ENCODE data around the gene DTX1.

DNA sequence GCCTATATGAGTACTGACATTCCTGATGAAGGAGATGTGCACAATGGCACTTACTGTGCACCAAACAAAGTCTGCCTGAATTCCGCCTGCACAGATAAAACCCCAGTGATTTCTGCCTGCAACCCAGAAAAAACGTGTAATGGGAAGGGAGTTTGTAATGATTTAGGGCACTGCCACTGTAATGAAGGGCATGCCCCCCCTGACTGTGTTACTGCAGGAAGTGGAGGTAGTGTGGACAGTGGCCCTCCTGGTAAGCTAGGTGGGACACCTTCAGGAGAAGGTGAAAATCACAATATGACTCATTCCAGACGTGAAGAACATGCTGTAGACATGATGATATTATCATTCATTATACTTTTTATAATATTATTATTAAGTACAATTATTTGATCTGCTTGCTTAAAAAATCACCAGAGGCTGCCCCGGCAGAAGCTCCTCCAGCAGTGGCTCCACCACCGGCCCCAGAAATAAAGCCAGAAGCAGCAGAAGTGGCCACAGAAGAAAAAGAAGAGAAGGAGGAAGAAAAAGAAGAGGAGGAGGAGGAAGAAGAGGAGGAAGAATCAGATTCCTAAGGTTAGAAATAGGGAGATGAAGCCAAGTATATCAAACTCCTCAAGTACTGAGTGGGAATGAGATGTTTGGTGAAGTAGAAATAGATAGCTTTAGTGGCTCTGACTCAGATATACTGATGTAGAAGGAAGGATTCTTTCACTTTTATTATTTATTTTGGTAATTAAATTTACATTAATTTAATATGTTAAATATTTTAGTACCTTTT is 59.3 kb downstream of the MAPKAPK5 start:
- PRO-cap = no peak

GRCh38 chr12:112112348-112113252 is 4.0 kb upstream of the NAA25 start:
- PRO-cap = no peak

DNA sequence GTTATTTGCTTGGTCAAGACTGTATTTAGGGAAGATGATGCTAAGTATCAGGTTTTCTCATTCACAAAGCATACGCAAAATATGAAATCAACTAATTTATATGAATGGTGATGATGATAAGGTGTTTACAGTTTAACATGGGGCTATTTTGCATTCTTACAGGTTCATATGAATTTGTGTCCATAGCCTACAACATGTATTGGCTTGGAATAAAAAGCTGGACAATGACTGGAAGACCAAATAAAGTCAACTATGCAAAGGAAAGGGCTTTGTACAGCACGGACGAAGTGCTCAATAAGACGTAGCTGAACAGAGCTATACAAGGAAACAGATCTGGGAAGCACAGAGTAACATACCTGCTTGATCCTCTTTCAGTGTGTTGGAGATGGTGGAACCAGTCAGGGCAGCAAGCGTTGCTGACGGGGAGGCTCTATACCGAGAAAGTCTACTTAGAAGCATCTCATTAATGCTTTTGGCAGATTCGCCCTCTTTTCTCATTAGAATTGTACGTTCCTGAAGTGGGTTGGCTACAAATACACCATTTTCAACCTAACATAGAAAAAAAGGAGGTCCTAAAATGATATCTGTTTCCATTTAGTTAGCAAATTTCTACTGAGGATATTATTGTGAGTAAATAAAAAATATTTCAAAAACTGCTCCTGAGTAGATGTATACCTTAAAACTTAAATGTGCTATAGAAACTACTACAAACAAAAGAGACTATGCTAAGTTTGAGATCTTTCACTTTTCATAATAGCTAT is 99.3 kb downstream of the HECTD4 start:
- PRO-cap = no peak

- PRO-cap = no peak
Observed at GRCh38 chr12:112599887-112600278, 181.1 kb downstream of the PTPN11 start.

GRCh38 chr12:112916137-112916700 is 9.5 kb downstream of the OAS1 start:
- PRO-cap = no peak

DNA sequence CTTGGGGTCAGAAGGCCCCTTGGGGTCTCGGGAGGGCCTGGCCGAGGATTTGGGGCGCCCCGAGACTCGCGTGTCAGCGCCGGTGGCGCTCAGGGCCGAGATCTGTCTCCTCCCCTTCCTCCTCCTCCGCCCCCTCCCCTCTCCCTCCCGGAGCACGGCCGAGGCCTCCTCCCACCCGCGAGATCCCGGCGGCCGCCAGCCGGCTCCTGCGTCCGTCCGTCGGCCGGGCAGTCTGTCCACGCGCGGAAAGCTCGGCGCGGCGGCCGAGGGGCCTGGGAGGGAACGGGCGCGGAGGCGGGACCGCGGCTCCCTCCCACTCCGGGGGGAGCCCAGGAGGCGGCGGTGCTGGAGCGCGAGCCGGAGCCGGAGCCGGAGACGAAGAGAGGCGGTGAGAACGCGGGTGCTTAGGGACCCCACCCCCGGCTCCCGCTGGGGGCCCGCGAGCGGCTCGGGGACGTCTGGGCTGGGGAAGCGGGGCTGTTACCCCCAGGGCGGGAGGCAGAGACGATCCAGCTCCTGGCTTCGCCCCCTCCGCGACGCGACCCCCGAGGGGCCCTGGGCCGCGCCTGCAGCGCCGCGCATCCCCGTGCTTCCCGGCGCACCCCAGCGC is at the start of gene DTX1:
Gene DTX1 (plus strand): TSS at position 174 of the 610 bp plus-strand sequence.
- PRO-cap = bidirectional peak, plus-strand start at position 180 of the sequence, minus-strand start at position 104 of the sequence

- PRO-cap = no peak
Observed at GRCh38 chr12:113162747-113163446, 13.4 kb downstream of the CFAP73 start.

DNA sequence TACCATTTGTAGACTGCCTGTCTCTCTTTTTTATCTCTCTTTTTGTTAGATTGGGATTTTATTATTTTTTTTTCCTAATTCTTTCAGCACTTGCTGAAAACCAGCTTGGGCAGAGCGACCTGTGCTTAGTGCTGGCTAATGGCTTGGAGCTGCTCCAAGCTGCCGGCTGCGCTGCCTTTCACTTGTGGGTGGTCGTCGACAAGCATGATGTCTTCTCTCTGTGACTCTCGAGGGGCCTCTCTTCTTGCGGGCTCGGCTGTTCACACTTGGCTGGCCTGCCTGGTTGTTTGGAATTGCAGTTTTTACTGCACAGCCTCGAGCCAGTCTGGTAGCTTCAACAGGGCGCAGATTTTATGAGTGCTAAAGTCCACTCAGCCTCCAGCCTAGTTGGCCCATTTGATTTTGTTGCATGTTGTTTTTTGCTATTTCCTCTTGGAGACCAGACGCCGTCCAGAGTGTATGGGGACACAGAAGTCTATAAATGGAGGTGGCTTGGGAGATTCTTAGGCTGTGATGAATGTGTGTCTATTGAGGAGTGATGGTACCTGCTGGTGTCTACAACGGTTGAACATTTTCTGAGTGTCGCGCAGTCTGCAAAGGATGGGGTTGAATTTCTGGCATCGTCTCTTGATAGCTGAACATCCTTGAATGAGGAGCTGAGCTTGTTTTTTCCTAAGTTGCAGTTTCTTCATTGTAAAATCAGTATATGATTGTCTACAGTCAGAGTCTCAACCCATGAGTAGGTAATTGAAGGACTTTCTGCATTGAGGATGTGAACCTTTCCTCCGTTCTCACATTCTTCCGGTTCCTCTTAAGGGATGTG is 18.7 kb downstream of the TPCN1 start:
- PRO-cap = bidirectional peak, plus-strand start at position 442 of the sequence, minus-strand start at position 277 of the sequence

DNA sequence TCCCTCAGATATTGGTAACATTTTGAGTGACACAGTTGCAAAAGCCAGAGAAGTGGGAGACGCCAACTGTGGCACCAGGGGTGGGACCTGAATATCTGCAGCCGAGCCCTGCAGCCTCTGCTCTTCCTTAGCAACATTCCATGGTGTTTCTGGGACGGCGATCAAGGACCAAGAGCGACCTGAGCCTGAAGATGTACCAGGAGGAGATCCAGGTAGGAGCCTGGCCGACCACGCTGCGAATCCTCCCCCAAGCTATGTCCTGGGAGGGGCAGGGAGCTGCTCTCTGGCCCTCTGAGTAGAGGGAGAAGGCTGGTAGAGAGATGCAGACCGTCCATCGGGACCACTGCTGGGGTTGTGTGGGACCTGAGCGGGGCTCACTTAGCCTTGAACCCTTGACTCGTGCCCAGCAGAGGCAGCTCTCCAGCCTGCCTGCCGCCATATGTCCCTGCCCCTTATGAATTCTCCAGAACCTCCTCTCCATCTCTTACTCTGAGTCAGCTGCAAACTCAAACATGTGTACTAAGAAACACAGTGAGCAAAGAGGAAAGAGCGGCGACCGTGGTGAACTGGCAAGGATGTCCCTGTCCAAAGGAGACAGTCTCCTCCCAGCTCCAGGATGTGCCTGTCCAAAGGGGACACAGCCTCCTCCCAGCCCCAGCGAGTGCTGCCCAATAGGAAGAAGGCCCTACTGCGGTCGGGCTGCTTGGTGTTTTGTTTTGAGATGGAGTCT is 41.6 kb downstream of the SLC8B1 start:
- PRO-cap = no peak

DNA sequence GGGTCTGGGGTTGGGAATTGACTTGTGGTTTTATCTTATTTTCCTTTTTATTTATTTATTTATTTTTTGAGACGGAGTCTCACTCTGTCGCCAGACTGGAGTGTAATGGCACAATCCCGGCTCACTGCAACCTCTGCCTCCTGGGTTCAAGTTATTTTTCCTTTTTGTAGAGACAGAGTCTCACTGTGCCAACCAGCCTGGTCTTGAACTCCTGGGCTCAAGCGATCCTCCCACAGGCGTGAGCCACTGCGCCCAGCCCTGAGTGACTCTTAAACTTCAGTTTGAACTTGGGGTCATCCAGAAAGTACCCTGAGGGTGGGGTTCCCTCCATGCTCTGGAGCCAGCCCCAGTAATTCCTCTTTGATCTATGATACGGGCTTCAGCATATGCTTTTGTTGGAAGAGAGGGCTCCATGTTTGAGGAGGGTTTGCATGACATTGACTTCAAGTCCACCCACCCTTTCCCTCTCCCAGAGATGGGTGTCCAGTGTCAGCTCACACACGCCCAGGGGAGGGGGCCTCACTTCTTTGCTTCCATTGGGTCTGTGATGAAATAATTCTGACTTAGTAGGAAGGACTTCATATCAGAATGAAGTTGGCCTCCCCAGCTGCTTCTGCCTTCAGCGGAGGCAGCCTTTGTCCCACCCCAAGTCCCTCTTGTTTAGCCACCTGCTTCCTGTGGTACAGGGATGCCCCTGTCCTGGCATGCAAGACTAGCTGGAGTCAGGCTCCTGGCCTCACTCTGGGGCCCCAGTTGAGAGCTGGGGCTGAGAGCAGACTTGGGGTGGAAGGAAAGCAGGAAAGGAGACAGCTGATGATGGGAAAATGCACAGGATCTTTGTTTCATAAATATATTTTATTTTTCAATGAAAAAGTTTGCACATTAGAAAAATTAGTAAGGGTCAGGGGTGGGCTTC is 11.8 kb downstream of the SDS start:
- PRO-cap = no peak

- PRO-cap = no peak
Observed at GRCh38 chr12:113850198-113850476, 116.0 kb downstream of the RBM19 start.

DNA sequence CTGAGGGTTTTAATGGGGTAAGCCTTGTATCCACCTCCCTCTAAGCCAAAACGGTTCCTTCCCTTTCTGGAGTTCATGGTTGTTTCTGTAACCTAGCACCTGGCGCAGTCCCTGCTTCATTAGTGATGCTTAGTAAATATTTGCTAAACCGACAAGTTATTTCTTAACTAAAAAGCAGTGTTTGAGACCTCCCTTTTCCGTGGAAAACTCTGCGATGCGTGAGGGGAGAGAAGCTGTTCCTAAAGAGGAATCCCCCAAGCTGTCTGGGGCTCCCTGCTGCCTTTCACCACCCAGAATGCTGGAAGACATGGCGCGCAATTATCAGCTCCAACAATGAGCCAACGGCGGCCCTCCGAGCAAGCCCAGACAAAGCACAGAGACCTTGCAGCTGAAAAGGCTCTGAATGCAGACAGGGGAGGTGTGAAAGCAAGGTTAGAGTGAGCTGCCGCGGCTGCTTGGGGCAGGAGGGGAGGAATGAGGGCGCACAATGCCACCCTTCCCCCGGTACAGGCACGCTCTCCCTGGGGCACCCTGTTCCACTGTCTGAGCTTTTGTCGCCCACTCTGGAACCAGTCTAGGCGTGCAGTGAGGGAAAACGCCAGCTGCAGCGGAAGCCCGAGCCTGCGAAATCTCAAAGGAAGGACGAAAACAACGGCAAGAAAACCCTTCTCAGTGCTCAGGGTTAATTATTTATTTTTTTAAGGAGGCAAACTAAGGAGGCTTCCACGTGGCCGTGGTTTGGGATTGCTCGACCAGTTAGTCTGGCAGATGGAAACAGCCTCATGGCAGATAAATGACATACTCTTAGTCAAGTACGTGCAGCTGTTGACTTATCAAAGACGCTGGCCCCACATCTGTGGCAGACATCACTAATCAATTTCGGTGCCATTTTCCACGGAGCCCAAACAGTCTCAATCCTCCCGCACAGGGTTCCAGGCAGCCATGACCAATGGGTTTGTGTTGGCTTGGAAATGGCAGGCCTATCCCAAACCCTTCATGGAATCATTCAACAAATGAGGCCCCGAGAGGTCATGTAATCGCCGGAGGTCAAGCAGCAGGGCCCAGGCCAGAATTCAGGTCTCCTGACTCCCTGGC is 66.3 kb downstream of the RBM19 start:
- PRO-cap = no peak

DNA sequence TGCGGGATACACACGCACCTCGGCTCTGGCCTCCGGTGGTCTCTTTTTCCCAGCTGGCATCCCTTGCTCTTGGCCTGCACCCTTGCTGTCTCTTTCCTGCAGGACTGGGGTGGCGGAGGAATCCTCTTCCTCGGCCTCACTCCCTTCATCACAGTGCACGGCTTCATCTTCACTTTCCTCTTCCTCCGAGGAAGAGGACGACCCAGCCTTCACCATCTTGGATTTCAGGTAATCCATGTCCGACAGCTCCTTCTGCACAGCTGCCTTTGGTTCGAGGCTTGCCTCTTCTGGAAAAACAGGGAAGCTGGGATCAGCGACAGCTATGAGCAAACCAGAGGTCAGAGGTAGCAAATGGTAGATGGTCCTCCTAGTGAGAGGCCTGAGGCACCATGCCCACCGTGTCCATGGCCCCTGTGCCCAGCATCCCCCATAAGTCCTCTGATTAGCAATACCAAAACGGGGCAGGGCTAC is 8.3 kb downstream of the RBM19 start:
- PRO-cap = no peak

DNA sequence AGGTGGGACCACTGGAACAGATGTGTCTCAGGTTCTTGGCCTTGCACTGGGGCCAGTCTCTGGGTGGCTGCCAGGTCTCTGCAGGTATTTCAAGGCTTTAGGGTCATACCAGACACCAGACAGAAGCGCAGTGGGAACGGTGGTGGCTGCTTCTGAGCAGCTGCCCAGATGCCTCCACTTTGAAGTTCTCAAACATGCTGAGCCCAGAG is 75.0 kb upstream of the RBM19 start:
- PRO-cap = no peak

- PRO-cap = no peak
Observed at GRCh38 chr12:114369136-114369483, 36.8 kb downstream of the TBX5 start.

GRCh38 chr12:114402897-114403581 is 2.9 kb downstream of the TBX5 start:
- PRO-cap = no peak

DNA sequence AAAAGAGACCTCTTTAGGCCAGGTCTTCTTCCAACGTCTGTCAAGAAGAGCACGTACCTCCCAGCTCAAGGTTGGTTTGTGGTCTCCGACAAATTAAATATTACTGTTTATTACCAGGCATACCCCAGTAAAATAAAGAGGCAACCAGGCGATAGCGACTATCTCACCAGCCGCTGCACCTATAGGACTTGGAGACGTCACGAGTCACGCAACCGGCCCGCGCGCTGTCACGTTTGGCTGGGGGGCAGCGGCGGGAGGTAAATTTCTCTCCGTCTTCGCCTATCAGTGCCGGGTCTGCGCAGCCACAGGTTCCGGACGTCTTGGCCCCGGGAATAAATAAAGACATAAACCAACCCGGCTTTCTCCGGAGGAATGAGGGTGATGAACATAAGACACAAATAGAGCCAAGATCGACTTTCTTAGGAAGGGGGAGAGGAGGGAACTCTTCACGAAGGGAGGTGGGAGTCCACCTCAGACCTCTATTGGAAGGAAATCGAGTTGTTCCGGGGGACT is 2.0 kb upstream of the TBX5 start:
- PRO-cap = no peak

GRCh38 chr12:114481160-114481870 is 75.4 kb upstream of the TBX5 start:
- PRO-cap = no peak

DNA sequence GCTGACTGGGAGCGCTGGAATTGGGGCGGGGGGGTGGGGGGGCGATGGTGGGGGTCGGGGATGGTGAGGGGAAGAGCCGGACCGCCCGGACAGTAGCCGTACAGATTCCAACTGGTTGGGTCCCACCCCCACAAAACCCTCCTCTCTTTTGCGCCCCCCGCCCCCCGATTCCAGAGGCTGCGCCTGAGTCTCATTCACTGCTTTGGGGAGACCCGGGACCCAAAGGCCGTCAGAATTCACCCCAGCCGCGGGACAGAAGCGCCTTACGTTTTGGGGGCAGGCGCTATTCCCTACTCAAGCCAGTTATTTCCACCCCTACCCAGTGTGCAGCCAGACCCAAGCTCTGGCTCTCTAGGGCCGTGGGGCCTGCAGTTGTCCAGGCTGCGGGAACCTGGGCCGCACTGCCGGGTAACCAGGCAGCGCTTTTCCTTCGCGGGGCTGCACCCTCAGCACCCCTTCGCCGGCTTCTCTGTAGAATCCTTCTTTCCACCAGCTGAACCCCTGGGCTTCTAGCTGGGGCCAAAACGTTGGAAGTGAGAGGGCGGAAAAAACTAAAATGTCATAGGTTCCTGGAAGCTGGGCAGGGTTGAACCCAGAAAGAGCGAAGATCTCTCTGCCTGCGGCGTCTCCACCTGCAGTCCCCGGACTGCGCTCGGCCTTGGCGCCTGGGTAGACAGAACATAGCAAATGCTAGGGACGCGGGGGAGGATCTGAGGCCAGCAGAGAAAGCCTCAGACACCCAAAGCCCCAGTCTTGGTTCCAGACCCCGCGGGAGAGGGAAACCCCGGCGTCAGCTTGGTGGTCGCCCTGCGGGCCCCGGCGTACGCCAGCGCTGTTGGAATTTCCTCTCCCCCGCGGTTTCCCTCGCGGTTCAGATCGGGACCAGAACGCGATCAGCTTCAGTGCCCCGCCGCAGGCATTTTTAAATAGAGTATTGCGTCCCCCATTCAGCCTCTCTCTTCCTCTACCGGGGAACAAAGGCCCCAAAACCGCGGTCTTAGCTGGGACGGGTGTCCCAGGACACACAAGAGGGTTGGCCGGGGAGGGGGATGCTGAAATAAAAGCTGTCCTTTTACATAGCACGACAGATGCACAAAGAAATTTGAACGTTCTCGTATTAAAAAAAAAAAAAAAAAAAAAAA is 18.3 kb downstream of the TBX3 start:
- PRO-cap = no peak

DNA sequence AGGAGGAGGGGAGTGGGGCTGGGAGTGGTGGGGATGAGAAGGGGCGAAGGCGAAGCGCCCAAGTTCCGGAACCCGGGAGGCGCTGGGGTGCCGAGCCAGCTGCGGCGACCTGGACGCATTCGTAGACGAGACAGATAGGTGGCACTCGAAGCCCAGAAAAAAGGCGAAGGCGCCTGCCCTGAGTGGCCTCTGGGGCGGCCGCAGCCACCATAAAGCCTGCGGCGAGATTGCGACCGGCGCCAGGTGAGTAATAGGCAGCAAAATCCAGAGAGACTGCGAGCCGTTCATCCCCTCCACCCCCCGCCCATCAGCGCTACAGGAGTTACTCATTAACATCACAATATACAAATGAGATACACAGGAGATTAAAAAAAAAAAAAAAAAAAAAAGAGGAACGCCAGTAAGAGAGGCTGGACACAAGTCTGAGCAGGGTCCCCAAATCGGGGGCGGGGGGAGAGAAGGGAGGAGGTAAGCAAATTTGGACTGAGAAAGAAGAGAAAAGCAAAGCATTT is 15.8 kb downstream of the TBX3 start:
- PRO-cap = bidirectional peak, plus-strand start at position 390 of the sequence, minus-strand start at position 245 of the sequence